ENCODE measurements around a stretch of chr22.

- RRBS = 15% methylated on average over 9 of the region's 14 CpGs
Observed at GRCh38 chr22:45006273-45006861, 3.4 kb downstream of the PHF21B start.

- RRBS = 3% methylated on average over 32 of the region's 84 CpGs
Observed at GRCh38 chr22:45008650-45009378, 991 bp downstream of the PHF21B start.

GRCh38 chr22:45280197-45280389 is 4.7 kb upstream of the UPK3A start:
- RRBS = no CpG with 5 or more reads among the region's 2 CpGs

DNA sequence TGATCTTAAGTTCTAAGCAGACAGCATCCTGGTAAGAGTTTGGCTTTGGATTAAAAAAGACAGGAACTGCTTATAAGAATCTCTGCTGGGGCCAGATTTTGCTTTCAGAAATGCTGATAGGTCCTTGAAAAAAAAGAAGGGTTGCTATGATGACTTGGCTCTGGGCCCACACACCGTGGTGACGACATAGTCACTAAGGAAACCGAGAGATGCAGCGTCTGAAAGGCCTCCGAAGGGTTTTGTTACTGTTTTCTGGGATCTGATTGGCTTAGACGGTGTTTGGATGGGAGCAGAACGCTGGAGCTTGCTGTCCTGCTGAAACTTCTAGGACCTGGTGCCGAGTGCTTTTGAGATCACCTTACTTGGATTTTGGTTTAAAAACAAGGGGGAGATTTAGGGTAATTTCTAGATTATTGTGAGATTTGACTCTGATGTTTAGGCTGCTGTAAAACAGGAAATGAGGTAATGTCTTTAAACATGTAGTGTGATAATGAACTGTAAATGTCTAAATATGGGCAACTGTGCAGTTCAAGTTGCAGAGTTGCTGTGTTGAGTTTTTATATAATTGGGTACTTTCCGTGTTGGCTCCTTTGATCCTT is 8.5 kb downstream of the FAM118A start:
- RRBS = no CpG with 5 or more reads among the region's 9 CpGs

GRCh38 chr22:45518327-45518905 is 15.7 kb downstream of the FBLN1 start:
- RRBS = 76% methylated on average over 1 of the region's 17 CpGs

DNA sequence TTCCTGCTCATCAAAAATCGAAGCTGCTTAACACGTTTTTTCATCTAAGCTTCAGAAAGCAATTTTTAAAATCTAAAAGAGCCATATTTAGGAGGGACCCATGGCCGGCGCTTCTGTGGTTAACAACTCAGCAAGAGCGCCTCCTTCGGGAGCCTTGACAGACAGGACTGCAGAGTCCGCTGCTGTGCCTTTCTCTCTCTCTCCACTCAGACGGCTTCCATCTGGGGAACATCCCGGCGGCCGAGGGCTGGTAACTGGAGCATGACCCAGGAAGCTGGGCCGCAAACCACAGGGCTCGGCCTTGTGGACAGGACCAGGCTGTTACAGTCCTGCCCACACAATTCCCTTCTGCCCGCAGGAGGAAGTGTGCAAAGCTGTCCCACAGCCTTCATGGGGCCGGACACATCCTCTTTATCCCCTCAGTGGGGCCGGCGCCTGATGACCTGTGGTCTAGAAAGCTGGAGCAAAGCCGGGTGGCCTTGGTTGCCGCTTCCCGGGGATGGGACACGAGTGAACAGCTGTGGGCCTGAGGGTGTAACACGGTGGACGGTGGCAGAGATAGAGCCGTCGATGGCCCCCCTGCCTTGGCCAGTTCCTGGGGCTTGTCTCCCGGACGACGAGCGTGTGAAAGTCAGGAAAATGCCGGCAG is 49.9 kb downstream of the FBLN1 start:
- RRBS = 55% methylated on average over 1 of the region's 30 CpGs

GRCh38 chr22:45553315-45553783 is 50.7 kb downstream of the FBLN1 start:
- RRBS = no CpG with 5 or more reads among the region's 12 CpGs

GRCh38 chr22:45597505-45598094 is 74.0 kb upstream of the ATXN10 start:
- RRBS = no CpG with 5 or more reads among the region's 16 CpGs

GRCh38 chr22:45629329-45629830 is 42.3 kb upstream of the ATXN10 start:
- RRBS = no CpG with 5 or more reads among the region's 8 CpGs

- RRBS = no CpG with 5 or more reads among the region's 18 CpGs
Observed at GRCh38 chr22:45638760-45639528, 32.7 kb upstream of the ATXN10 start.

DNA sequence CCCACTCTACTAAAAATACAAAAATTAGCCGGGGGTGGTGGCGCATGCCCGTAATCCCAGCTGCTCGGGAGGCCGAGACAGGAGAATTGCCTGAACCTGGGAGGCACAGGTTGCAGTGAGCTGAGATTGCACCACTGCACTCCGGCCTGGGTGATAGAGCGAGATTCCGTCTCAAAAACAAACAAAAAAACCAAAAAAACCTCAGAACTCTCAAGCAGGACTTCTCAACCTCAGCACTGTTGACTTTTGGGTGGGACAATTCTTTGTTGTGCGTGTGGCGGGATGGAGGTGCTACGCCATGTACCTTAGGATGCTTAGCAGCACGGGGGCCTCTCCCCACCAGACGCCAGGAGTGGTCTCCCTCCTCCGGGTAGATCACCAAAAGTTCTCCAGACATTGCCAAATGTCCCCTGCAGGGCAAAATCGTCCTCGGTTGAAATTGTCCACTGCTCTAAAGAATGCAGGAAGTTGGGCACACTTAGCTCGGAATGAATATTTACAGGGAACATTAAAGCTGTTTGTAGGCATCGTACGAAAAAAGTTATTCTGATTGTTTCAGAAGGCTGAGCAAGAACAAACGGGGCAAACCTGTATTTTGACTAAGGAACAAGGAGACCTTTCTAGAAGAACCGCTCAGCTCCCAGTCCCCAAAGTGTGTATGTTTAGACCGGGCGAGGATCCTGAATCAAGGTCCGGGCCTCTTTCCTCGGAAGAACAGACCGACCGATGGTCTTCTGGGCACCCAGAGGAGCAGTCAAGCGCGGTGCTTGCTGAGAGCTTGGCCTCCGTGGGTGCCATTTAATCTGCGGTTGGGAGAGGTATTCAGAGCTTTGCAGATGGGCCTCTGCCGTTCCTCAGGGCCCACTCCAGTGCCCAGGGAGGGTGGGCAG is 26.8 kb upstream of the ATXN10 start:
- RRBS = no CpG with 5 or more reads among the region's 32 CpGs

GRCh38 chr22:45919397-45919871 is 57.5 kb downstream of the WNT7B start:
- RRBS = 46% methylated on average over 3 of the region's 13 CpGs

GRCh38 chr22:45934392-45935370 is 42.3 kb downstream of the WNT7B start:
- RRBS = 86% methylated on average over 7 of the region's 33 CpGs

DNA sequence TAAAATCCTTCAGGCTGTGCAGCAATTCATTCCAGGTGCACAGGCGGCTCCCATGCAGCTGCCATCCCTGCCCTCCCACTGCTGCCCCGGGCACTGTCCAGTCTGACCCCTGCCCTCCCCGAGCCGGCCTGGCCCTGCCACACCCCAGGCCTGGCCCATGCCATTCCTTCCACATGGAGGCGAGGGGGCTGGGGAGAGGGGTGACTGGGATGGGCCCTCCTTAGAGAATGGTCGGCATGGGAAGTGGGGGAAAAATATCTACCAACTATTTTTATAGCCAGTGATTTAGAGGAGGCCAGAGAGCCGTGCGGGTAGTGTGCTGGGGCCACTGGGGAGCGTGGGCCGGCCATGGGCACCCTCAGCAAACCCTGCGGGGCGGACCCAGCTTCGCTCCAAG is 21.9 kb downstream of the WNT7B start:
- RRBS = no CpG with 5 or more reads among the region's 13 CpGs

- RRBS = no CpG with 5 or more reads among the region's 3 CpGs
Observed at GRCh38 chr22:46006138-46006382, 29.1 kb upstream of the WNT7B start.

DNA sequence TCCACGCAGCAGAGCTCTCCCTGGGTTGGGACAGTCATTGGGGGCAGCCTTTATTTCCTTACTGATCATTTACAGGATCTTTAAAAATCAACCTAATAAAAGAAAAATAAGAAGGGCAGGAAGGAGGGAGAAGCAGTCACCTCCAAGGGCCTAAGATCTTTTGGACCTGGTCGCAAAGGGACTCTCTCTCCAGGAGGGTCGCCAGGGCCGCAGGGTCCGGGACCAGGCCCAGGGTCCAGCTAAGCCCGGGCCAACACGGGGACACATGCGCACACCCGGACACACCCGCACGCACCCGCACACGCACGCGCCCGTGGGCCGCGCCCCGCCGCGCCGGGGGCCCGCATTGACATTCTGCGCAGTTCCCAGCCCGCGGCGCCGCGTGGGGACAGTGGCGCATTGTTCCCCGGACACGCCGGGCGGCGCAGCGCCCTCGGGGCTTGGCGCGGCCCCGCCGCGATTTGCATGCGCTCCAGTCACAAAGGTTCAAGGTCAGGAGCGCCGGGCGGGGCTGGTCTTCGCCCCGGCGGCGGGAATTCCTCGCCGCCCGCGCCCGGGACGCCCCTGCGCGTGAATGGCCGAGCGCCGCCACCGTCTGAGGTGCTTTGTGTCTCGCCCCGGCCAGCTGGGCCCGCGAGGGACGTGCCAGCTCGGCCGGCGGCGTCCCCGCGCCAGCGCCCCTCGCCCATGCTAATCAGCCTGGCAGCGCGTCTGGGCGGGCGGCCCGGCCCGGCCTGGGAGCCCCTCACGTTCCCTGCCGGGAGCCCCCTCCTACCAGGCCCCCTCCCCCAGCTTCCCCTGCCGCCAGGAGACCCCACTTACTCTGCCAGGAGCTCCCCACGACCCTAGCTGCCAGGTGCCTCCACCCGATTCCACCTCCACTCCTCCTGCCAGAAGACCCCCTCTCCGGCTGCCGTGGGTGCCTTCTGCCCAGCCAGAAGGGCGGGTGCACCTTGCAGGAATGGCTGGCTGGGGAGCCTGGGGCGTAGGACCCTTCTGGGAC is 50.4 kb upstream of the WNT7B start:
- RRBS = 23% methylated on average over 53 of the region's 90 CpGs

- RRBS = no CpG with 5 or more reads among the region's 20 CpGs
Observed at GRCh38 chr22:46066655-46067421, 83.5 kb upstream of the PPARA start.

GRCh38 chr22:46070563-46071247 is 79.6 kb upstream of the PPARA start:
- RRBS = 2% methylated on average over 72 of the region's 100 CpGs

- RRBS = 94% methylated on average over 2 of the region's 26 CpGs
Observed at GRCh38 chr22:46109027-46110113, 41.0 kb upstream of the PPARA start.

- RRBS = 67% methylated on average over 2 of the region's 30 CpGs
Observed at GRCh38 chr22:46115030-46116218, 34.9 kb upstream of the PPARA start.

All from GM19239 (cell line).